Mesenchymal stem cell of the bone marrow (primary cell): ENCODE measurements around a stretch of chr1.

GRCh38 chr1:1510765-1511304 lies 1.1 kb upstream of the ATAD3A start:
- CAGE, long polyA plus RNA: no peak

GRCh38 chr1:1523236-1523850 lies 11.4 kb downstream of the ATAD3A start:
- CAGE, long polyA plus RNA: no peak

DNA sequence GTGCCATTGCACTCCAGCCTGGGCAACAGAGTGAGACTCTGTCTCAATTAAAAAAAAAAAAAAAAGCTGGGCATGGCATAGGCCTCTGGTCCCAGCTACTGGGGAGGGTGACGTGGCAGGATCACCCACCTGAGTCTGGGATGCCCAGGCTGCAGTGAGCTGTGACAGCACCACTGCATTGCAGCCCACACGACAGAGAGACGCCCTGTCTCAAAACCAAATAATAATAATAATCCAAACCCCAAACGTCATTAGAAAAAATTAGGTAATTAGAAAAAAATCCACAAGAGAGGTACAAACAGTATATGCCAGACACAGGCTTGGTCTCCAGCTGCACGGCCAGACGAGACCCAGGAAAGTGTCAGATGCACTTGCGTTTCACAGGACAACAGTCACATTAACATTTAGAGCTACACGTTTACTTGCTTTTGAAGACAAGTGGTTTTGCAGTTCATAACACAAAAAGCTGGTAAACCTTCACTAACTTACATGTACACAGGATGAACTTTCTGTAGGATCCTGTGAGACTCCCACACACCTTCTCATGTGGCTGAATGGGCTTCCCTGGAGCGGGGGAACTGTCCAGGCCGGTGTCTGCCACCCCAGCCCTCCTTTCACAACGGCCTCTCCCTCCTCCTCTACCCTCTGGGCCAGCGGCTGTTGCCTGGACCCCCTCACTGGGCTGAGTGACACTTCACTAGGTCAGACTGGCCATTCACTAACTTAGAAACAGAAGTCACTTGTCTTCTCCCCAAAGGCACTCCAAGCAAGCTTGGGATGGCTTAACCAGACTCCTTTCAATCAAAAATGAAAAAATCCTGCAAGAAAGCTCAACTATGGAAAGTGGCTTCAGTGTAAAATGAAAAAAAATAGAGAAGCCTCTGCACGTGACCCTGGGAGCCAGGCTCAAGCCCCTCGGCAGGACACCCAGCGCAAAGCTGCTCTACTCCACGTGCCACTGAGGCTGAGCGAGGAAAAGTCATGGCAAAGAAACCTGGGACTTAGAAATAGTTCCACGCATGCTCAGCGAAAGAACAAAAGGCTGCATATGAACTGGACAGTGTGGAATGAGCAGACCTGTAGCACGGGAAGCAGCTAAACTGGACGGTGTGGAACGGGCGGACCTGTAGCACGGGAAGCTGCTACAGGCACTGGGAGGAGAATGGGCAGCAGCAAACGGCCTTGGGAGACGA lies 16.1 kb downstream of the SSU72 start:
- CAGE, long polyA plus RNA: no peak

DNA sequence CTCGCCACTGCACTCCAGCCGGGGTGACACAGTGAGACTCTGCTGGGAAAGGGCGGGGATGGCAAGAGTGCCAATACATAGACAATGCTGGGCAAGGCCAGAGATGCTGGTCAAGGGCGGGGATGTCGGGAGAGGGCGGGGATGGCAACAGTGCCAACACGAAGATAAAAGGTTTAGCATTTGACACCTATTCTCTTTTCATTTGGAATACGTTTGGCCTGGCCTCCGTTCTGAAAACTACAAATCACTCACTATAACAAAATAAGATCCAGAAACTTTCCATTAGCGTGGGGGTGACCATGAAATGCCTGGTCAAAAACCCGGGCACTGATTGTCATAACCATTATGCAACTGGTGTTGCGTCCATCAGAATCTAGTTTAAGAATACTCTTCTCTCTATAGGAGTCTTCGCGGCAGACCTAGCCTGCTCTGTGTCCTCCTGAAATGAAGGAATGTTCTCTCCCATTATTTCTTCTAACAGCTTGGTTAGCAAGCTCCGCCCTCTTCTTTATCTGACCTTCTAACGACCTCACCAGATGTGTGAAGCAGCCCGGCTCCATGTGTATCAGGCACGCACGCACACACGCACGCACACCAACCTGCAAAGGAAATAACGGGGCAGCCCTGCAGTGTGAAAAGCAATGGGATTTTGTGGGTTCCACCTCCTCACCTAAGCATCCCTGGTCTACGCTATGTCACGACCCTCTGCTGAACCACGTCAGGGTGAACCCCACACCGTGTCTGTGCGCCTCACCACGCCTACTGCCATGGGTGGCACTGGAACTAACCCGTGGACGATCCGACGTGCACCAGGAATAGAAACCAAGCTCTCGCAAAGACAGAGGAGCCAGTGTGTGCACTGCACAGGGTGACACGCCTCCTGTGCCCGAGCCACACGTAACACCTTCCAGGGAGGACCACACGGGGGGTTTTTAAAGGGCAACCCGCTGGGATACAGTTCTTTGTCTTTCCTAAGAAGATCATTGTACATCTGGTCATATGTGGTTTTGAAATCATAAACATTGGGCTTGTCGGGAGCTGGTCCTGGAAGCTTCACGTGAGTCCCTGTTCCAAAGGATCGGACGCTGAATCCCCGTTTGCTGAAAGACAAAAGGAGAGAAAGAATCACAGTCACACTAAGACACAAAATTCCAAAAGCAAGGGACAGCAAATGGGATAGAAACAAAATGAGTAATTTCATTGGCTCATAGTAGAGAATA lies 10.4 kb downstream of the SSU72 start:
- CAGE, long polyA plus RNA: no peak

DNA sequence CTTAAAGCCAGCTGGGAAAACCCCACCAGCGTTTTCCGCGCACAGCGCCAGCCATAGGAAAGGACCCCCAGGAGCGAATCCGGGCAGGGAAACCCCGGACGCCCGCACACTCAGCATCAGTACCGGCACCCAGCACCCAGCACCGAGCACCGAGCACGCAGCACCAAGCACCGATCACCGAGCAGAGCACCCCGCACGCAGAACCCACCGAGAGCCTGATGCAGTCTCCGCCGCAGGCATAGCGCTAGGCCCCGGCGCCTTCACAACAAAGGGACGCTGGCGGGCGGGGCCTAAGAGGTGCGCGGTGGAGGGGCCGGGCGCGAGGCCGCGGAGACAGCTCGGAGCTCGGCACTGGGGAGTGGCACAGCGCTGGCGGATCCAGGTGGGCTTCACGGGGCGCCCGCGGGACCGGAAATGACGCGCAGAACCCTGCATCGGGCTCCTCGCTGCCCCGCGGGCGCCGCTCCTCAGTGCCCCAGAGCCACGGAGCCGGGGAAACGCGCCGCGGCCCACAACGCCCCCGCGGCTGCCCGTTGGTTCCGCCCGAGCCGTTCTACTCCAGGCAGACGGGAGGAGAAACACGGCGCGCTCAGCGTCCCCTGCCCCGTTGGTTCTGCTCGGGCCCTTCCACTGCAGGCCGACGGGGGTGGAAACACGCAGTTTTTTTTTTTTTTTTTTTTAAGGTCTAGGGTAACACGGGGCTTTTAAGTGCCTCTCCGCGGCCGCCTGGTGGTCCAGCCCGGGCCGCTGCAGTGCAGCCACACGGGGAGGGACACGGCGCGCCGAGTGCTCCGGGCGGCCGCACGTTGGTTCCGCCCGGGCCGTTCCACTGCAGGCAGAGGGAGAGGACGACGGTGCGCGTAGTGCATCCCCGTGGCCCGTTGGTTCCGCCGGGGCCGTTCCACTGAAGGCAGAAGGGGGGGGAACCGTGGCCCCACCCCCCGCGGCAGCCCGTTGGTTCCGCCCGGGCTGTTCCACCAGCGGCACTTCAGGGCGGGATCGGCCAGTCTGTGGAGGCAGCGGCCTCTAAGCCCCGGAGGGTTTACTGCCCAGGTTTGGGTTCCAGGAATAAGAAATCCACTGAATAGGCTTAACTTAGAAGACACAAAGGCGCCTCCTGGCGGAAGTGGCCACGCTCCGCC lies 21.7 kb upstream of the CDK11A start:
- CAGE, long polyA plus RNA: no peak

- CAGE, long polyA plus RNA: no peak
Measured at GRCh38 chr1:1782338-1783499, 4.4 kb upstream of the NADK start.

GRCh38 chr1:1845988-1846793 lies 44.7 kb downstream of the GNB1 start:
- CAGE, long polyA plus RNA: no peak

DNA sequence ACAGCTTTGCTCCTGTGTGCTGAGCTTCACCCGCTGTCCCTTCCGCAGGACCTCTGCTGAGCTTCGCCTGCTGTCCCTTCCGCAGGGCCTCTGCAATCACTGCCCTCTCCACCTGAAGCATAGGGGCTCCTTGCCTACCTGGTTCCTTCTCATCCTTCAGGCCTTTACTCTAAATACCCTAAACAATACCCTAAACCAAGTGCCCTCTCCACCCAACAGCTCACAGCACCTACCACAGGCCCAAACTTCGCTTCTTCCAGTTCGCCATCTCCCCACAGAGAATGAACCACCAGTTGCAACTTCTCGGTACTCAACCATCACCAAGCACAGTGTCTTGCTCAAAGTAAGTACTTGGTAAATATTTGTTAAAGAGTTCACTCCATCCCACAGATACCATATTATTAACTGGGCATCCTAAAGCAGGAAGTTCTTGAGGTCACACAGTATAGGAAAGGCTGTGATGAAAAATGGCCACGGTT lies 18.3 kb downstream of the GNB1 start:
- CAGE, long polyA plus RNA: no peak

DNA sequence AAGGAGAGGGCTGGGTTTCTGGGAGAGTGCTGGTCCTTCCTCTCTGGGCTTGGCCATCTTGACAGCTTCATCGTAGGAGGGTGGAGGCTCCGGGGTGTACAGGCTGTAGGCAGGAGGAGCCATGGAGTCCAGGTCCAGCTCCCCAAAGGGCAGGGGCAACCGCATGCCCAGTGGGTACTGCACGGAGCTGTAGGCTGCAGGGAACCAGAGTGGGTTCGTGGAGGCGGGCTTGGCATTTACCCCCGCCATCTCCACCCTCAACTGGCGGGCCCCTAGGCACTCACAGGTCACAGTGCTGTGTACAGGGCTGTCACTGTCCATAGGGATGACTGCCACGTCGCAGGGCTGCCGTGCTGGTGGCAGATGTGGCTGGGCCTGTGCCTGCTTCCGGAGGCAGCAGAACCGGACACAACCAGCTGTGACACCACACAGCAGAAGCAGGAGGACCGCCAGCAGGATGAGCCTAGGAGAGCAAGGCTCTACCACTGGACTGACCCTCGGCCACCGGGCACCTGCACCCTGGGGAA lies 1.0 kb downstream of the TMEM52 start:
- CAGE, long polyA plus RNA: no peak

DNA sequence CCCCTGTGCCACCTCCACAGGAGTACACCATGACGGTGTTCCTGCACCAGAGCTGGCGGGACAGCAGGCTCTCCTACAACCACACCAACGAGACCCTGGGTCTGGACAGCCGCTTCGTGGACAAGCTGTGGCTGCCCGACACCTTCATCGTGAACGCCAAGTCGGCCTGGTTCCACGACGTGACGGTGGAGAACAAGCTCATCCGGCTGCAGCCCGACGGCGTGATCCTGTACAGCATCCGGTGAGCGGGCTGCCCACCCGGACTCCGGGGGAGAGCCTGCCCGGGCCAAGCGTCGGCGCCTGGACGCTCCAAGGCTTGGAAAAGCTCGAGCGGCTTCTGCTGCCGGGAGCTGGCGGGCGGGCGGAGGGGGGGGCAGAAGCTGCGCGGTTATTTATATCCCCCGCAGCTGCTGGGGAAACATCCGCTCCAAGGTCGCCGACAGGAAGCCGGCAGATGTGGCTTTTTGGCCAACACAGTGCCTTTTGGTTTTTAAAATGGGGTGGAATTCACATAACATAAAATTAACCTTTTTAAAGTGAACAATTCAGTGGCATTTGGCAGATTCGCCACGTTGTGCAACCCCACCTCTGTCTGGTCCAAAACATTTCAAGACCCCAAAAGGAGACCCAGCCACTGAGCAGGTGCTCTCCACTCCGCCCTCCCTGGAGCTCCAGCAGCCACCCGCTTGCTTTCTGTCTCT lies 6.5 kb downstream of the GABRD start:
- CAGE, long polyA plus RNA: no peak

DNA sequence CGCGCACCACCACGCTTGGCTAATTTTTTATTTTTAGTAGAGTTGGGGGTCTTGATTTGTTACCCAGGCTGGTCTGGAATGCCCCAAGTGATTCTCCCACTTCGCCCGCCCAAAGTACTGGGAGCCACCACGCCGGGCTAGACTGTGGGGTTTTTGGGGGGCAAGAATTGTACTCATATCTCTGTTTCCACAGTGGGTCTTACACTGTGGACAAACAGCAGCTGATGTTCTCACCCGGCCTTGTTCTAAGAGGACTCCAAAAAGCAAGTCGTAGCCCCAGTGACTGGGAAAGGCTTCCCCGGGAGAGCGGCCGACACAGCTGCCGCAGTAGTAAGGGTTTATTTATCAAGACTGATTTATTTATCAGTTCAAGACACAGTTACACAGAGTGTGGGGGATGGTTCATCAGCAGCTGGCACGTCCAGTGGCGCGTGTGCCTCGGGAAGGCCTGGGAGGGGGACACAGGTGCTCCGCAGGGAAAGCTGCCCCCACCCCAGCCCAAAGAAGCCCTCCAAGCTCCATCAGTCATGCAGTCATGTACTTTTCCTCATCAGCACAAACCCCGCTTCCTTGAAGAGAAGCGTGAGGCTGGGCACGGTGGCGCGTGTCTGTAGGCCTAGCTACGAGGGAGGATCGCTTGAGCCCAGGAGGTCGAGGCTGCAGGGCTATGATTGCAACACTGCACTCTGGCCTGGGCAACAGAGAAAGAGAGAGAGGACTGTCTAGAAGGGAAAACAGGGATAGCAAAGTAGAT lies 53.0 kb downstream of the PRKCZ start:
- CAGE, long polyA plus RNA: no peak

DNA sequence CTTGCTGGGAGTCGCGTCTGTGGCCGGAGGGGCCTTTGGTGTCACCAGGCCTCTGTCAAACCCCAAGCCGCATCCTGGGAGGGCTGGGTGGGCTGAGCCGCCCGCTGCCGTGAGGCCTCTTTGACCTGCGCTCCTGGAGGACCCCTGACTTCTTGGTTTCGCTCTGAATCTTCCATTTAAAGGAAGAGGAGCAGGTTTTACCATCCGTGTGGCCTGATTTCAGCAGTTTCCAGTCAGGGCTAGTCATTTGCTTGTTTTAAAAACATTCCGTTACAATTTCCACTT lies 60.6 kb downstream of the FAAP20 start:
- CAGE, long polyA plus RNA: no peak

DNA sequence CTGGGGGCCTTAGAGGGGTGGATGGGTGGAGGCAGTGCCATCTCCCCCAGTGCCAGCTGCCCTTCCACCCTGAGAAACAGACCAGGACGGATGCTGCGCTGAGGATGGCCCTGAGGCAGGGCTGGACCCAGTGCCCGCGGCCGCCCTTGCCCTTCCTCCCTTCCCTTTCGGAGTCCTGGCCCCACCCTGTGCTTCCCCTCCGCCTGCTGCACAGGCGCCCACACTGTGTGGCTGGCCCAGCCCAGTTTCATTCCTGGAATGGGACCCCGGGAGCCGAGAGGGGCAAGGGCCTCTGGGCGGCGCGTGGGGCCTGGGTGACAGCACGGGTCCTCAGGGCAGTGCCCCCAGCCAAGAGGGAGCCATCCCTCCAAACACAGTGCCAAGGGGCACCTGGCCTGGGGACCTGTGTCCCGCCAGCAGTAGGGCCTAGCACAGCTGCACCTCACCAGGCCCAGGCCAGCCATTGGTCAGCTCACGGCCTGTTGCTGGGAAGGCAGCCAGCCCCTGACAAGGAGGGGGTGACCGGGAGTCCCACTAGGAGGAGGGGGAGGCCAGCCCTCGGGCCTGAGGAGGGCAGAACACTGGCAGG lies 13.4 kb upstream of the SKI start:
- CAGE, long polyA plus RNA: no peak

DNA sequence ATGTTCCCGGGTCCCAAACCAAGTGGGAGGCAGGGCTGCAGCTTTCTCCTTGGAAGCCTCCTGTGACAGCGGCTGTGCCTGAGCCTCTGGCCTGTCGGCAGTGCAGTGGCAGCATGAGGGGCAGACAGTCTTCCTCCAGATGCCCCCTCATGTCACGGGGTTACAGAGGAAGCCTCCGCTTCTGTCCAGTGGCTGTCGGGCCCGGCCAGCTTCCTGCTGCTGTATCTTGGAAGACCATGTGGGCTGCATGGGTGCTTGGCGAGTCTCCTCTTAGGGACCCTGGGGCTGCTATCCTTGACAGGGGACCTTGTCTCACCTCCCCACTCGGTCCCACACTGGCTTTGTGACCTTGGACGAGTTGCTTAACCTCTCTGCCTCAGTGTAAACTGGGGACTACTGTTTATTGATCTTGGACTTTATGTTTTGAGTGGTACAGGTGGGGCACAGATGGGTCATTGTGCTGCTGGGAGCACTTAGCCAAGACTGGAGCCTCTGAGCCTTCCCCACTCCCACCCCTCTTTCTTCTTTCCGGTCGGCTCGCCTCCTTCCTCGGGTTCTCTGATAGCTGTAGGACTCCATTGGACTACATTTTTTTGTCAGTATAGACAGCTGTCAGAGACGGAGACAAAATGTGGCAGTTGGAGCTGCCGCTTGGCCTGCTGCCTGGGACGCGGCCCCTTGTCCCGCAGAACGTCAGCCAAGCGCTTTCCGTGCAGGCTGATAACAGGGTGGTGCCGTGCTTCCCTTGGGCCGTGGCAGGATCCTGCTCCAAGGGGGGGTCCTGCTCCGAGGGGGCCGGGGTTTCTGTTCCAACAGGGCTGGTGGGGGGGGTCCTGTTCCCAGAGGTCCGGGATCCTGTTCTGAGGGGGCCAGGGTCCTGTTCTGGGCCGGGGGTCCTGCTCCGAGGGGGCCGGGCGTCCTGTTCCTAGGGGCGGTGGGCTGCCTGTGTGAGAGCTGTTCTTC lies 4.6 kb downstream of the SKI start:
- CAGE, long polyA plus RNA: no peak

DNA sequence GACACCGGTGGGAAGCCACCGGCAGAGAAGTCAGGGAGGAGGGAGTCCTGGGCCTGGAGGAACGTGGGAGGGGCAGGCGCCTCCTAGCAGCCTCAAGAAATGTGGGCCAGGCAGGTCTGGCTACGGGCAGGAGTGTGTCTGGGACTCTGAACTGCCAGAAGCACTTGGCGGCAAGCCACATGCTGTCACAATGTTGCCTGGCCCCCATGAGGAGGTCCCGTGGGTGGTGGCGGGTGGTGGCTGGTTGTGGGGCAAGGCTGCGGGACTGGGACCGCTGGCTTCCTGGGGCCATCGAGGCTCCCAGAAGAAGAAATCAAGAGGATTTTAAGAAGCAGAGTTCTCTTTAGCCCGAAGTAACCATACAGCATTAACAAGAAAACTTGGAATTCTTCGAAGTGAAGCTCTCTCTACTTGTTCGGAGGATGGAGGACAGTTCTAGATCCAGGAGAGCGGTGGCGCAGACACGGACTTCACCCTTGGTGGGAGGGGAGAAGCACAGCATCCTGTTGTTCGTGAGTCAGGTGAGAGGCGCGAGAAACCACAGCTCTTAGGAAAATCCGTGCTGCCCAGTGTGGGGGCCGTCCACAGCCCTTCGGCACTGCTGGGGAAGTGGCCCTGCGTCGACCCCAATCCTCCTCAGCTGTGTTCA lies 12.3 kb downstream of the SKI start:
- CAGE, long polyA plus RNA: no peak

GRCh38 chr1:2255860-2256467 lies 27.8 kb downstream of the SKI start:
- CAGE, long polyA plus RNA: no peak

DNA sequence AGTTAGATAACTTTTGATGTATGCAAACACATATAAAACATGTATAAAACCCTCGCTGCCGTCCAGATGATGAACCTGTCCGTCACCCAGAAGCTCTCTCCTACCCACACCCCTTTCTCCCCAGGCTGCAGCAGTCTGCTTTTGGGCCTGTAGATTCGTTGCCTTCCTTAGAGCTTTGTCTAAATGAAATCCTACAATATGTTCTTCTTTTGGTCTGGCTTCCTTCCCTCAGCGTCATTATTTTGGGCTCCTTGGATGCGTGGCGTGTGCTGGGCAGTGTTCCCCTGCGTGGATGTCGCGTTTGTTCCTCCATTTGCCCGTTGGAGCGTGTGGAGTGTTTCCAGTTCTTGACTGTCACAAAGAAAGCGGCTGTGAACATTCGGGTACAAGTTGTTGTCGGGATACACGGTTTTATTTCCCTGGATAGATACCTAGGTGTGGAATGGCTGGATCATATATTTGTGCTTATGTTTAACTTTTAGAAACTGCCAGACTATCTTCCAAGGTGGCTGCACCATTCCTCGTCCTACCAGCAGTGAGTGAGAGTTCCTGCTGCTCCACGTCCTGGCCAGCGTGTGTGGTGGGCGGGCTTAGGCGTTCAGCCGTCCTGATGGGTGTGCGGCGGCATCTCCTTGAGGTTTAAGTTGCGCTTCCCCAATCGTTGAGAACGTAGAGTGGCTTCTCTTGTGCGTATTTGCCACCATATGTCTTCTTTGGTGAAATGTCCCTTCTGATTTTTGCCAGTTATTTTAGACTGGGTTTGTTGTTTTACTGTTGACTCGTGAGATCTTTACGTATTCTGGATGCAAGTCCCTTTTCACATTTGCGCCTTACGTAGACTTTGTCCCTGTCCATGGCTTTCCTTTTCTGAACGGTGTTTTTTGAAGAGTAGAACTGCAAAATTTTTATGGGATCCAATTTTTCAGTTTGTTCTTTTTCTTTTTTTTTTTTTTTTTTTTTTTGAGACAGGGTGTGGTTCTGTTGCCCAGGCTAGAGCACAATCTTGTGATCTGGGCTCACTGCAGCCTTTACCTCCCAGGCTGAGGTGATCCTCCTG lies 31.8 kb downstream of the SKI start:
- CAGE, long polyA plus RNA: no peak

DNA sequence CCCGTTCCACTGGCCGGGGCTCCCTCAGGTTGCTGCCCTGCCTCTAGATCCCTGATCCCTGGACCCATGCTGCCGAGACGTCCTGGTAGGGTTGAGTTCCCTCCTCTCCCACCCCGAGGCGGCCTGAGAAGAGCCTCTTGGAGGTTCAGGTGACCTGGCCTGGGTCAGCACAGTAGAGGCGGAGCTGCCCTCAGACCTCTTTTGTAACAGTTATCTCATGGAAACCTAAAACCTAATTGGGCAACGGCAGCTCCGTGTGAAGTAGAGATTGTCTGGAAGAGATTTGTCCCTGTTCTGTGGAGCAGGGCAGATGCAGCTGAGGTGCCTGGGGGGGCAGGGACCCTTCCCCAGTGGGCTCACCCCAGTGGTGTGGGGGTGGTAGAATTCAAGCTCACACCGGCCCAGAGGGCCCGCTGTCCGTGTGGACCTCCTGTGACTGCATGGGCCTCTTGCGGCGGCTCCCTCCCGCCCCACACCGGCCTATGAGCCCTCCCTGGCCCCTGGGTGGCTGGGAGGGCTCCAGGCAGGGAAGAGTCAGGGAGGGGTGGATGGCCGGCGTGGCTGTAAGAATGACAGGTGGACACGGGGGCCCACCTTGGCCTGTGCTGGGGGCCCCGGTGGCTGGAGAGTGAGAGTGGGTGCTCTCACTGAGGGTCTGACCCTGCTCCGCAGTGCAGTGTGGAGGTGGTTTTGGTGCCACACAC lies 56.2 kb downstream of the SKI start:
- CAGE, long polyA plus RNA: no peak

GRCh38 chr1:2289999-2290625 lies 62.0 kb downstream of the SKI start:
- CAGE, long polyA plus RNA: no peak

- CAGE, long polyA plus RNA: no peak
Measured at GRCh38 chr1:2300734-2301614, 72.9 kb downstream of the SKI start.